Neural progenitor cell (in vitro differentiated cells): ENCODE measurements around the genes EGLN2, B9D2, CEACAM7 and CEACAM3.

DNA sequence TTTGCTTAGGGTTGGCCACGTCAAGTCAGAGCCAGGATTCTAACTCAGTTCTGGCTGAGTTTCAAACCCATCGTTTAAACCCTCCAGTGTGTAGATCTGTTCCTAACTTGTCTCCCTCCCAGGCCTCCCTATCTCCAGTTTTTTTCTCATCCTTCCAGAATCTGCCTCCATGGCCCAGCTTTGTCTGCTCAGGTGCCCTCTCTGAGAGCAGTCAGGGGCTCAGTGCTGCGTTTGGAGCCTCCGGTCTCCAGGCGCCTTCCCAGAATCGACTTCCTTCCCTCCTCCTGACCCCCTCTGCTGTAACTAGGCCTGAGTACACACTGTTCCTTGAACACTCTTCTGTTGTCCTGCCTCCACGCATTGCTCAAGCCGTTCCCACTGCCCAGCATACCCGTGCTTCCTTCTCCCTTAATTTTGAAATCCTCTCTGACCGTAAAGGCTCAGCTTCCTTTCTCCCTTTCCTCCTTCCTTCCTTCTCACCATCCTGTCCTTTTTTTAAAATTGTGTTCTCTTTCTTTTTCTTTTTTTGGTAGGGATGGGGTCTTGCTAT, 3.6 kb downstream of the ITPKC start:
- RAMPAGE, long total RNA, result no peak

- RAMPAGE, long total RNA, result no peak
Observed at GRCh38 chr19:40798480-40799347, at the start of gene EGLN2. TSS of gene EGLN2 (plus strand) at chr19:40799191.

GRCh38 chr19:41167145-41167456, 25.9 kb upstream of the CYP2S1 start:
- RAMPAGE, long total RNA, result no peak

GRCh38 chr19:41306418-41307386, 3.3 kb upstream of the CCDC97 start:
- RAMPAGE, long total RNA, result no peak

DNA sequence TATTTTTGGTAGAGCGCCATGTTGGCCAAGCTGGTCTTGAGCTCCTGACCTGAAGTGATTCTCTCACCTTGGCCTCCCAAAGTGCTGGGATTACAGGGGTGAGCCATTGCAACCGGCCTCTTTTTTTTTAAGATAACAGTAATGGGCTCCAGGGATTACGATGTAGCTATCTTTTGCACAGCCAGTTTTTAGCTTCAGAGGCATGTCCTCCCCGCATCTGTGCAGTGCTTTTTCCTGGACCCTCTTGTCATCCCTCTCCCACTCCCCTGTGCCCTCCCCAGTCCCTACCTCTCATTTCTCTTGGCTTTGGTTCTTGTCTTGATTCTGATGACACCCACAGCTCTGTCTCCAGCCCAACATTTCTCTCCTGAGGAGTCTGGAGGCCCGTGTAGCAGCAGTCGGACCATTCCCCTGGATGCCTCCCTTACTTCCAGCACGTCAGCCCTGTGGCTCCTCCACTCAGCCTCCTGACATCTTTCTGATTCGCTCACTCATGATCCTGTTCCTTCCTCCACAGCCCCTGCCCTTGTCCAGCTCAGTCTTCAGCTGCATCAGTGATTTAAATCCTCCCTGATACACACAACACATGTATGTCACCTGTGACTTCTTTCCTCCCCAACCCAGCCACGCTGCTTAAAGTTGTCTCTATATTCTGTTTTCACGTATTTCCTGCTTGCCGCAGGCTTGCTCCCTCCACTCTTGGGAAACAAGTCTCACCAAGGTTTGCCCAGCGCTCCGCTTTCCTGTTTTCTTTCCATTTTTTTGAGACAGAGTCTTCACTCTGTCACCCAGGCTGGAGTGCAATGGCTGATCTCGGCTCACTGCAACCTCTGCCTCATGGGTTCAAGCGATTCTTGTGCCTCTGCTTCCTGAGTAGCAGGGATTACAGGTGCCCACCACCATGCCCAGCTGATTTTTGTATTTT, 3.2 kb downstream of the CCDC97 start:
- RAMPAGE, long total RNA, result no peak

GRCh38 chr19:41322610-41323406, 12.8 kb downstream of the CCDC97 start:
- RAMPAGE, long total RNA, result no peak

- RAMPAGE, long total RNA, result no peak
Observed at GRCh38 chr19:41357225-41357863, 3.6 kb upstream of the TGFB1 start.

GRCh38 chr19:41363474-41364756, at the start of gene B9D2:
TSS of gene B9D2 (minus strand) at chr19:41364149.
- RAMPAGE, long total RNA, result no peak

- RAMPAGE, long total RNA, result no peak
Observed at GRCh38 chr19:41374045-41374572, 2.2 kb upstream of the TMEM91 start.

DNA sequence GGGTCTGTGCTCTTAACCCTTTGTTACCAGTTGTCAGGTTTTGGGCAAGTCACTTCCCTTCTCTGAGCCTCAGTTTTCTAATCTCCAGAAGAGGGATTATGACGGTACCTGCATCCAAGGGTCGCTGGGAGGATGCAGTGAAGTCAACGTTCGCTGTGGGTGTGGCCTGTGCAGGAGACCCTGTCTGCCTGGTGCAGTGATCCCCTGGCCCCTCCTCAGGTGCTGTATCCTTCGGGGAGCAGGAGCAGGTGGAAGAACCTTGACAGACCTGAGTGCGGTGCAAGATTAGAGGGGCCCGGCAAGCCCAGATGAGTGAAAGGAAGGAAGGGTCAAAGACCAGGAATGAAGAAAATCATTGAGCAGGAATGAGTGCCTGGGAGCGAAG, 12.8 kb downstream of the B3GNT8 start:
- RAMPAGE, long total RNA, result no peak

DNA sequence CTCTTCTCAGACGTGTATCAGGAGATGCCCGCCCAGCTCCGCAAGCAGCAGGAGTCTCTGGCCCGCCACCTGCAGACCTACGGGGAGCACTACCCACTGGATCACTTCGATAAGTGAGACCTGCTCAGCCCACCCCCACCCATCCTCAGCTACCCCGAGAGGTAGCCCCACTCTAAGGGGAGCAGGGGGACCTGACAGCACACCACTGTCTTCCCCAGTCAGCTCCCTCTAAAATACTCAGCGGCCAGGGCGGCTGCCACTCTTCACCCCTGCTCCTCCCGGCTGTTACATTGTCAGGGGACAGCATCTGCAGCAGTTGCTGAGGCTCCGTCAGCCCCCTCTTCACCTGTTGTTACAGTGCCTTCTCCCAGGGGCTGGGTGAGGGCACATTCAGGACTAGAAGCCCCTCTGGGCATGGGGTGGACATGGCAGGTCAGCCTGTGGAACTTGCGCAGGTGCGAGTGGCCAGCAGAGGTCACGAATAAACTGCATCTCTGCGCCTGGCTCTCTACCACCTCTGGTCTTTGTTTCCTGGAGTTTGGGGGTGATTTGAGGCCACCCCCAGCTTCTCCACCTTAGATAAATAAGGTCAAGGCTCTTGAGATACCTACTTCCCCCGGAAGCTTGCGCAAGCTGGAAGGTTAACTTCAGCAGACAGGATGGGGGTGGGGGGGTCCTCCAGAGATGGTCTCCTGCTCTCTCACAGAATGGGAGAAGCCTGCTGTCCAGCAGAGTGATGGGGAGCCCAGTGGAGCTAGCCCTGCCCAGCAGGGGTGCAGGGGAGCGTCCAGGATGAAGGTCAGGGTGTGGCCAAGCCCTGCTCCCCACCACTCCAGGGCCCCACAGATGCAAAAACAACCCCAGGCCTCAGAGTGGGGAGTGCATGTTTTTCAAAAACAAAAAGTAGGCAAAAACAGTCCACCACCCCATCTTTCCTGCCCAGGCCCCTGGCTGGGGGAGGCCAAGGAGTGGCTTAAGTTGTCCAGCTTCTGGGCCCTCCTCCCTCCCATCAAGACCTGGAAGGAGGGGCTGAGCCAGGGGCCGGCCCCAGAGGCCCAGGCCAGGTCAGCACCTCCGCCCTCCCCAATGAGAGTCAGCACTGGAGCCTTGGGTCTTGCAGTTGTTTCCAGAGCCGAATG, 2.3 kb downstream of the B3GNT8 start:
- RAMPAGE, long total RNA, result no peak

DNA sequence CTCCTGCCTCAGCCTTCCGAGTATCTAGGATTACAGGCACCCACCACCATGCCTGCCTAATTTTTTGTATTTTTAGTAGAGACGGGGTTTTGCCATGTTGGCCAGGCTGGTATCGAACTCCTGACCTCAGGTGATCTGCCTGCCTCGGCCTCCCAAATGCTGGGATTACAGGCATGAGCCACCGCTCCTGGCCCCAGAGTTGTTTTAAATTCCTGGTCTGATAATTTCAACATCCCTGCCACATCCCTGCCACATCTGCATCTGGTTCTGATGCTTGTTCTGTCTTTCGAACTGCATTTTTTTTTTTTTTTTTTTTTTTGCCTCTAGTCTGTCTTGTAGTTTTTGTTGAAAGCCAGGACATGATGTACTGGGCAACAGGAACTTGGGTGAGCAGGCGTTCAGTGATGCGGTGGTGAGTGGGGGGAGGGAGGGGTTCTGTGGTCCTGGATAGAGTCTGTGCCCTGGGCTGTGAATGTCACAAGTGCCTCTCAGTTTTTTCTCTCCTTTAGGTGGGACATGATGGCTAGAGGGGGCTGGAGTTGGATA, 3.7 kb downstream of the CEACAM4 start:
- RAMPAGE, long total RNA, result no peak

- RAMPAGE, long total RNA, result no peak
Observed at GRCh38 chr19:41687938-41688688, at the start of gene CEACAM7. TSS of gene CEACAM7 (minus strand) at chr19:41688270.

GRCh38 chr19:41709430-41709906, 1.0 kb downstream of the CEACAM5 start:
- RAMPAGE, long total RNA, result no peak

DNA sequence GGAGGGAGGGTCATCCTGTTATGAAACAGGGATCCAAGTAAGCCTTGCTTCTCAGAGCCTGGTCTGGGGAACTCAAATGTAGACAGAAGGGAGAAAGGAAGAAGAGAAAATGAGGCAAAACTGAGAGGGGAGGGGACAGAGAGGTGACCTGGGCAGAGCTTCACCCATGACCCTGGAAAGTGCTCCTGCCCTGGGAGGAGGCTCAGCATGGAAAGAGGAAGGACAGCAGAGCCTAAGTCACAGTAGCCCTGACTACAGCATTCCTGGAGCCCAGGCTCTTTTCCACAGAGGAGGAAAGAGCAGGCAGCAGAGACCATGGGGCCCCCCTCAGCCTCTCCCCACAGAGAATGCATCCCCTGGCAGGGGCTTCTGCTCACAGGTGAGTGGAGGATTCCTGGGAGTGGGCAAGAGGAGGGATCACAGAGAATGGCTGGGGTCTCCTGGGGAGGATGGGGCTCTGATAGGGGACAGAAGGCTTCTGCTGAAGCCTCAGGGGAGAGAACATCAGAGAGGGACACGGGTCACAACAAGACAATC, at the start of gene CEACAM3:
Gene CEACAM3 (plus strand): TSS at position 225 of the 537 bp plus-strand sequence.
- RAMPAGE, long total RNA, result no peak

- RAMPAGE, long total RNA, result no peak
Observed at GRCh38 chr19:41804215-41804749, 7.9 kb downstream of the CEACAM3 start.

GRCh38 chr19:41891697-41892061, 8.7 kb downstream of the ARHGEF1 start:
- RAMPAGE, long total RNA, result no peak

GRCh38 chr19:41902649-41903071, 19.7 kb downstream of the ARHGEF1 start:
- RAMPAGE, long total RNA, result no peak

- RAMPAGE, long total RNA, result no peak
Observed at GRCh38 chr19:41908928-41910068, 19.0 kb downstream of the ERFL start.

DNA sequence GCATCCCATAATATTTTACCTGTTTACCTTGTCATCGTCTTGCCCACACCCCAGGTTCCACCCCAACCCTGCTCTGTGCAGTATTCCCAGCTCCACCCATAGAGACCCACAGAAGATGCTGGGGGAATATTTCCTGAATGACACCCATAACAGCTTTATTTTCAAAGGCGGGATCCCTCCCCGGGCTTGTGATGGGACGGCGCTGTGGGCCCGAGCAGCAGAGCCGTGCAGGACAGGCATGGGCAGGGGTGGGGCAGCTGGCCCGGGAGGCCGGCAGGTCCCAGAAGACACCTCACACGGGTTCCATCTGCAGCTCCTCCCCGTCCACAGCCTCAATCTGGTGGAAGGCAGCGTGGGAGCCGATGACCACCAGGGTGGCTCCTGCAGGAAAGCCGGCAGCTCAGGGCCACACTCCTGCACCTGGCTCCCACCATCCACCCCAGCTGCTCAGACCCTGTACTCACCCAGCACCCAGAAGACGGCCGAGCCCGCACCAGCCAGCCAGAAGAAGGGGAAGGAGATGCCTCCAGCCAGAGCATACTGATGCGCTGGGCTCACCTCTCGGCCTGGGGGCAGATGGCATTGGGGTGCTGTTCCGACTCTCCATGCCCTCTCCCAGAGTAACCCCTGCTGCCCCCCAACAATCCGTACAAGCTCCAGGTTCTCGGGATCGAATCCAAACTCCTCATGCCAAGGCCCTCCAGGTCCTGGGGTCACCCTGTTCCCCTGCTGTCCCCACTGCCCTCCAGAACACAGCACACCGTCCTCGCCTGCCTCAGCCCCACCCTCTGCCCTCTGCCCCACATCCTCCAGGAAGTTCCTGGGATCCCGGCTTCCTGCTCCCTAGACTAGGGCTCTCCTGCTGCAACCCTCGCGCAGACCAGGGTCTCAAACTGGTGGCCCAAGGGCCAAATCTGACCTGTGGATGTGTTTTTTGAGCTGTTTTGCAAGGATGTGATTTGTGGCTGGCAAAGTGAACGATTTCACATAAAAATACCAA, 2.3 kb downstream of the RABAC1 start:
- RAMPAGE, long total RNA, result no peak